ENCODE data around the genes RTKN2 and MACROH2A2.

DNA sequence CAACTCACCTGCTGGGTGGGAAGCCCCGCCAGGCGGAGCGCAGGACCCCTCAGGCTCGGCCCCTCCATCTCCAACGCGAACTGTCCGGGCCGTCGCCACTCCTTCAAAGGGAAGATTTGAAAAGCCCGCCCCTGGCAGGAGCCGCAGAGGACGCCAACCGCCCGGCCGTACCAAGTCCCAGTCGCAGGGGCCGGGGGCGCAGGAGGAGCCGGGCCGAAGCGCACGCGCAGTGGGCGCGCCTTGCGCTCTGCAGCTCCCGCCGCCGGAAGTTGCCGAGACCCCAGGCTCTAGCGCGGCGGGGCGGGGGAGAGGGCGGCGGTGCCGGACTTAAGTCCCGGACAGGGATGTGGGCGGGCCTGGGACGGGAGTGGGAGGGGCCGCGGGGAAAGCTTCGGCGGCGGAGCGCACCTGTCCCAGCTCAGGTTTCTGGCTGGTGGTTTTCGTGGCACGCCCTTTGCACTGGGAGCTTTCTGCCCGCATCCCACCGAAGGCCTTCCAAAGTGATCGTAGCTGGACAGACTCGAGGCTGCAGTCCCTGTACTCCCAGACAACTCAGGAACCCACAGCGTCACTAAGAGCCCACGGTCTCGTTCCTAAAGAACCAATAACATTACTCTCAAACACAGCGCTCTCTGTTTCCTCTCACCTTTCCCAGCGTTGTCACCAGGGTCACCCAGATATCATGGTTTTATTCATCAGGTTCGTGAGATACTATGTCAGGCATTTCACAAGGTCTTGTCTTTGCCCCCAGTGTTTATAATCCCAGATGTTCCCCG, at the start of gene RTKN2:
Gene RTKN2, minus strand, starts transcription at position 302 of the 776 bp plus-strand sequence.
- PRO-cap: bidirectional peak, plus-strand start at position 290 of the sequence, minus-strand start at position 82 of the sequence
CAGE:
- cytosol, long polyA minus RNA: start-site peak on the minus strand centred at position 145 of the sequence, 81 bp wide, 57 reads
- cytosol, long polyA plus RNA: no peak
- long polyA plus RNA: no peak
- nucleus, long polyA minus RNA: no peak
- nucleus, long polyA plus RNA: no peak

DNA sequence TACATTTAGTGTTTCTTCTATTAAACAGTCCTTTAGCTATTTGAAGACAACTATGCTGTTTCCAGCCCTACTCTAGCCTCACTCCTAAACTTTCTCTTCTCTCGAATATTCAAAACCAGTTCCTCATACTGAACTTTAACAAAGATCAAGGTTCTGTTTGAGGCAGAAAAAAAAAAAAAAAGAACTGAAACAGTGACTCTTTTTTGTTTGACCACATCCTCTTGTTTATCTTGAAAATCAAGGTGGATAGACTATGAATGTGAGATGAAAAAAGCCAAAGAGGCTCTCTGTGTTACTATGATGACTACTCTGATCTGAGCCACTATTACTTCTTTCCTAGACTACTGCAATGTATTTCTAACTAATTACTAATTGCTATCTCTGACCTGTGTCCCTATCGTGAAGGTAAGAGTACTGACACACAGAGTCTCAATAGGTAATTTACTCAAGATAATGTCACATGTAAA, 154.3 kb downstream of the ZNF365 start:
- PRO-cap: no peak
CAGE:
- cytosol, long polyA minus RNA: no peak
- cytosol, long polyA plus RNA: no peak
- long polyA plus RNA: no peak
- nucleus, long polyA minus RNA: no peak
- nucleus, long polyA plus RNA: no peak

DNA sequence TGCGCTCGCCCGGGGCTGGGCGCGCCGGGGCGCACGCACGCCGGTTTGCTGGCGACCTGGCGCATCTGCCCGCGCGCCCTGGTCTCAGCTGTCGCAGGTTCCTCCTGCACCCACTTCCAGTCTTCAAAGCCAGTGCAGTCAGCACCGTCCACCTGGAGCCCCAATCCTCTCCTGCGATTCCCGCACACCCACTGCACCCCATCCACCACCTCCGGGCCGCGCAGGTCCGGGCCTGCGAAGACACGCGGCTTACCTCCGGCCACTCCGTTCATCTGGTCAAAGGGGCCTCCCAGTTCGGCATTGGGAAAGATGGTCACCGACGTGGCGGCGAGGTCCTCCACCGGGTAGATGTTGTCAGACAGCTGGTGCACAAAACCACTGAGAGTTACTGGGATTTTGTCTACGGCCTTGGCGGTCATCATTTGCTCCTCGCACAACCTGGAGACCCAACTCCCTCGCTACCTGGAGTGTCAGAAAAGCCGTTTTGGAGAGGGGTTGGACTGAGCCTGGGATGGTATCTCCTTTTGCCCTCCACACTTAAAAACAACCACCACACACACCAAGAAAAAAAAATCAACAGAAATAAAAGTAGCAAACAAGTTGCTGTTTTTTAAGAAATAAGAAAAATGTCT, 442 bp downstream of the EGR2 start:
- PRO-cap: no peak
CAGE:
- cytosol, long polyA minus RNA: no peak
- cytosol, long polyA plus RNA: no peak
- long polyA plus RNA: no peak
- nucleus, long polyA minus RNA: no peak
- nucleus, long polyA plus RNA: no peak

DNA sequence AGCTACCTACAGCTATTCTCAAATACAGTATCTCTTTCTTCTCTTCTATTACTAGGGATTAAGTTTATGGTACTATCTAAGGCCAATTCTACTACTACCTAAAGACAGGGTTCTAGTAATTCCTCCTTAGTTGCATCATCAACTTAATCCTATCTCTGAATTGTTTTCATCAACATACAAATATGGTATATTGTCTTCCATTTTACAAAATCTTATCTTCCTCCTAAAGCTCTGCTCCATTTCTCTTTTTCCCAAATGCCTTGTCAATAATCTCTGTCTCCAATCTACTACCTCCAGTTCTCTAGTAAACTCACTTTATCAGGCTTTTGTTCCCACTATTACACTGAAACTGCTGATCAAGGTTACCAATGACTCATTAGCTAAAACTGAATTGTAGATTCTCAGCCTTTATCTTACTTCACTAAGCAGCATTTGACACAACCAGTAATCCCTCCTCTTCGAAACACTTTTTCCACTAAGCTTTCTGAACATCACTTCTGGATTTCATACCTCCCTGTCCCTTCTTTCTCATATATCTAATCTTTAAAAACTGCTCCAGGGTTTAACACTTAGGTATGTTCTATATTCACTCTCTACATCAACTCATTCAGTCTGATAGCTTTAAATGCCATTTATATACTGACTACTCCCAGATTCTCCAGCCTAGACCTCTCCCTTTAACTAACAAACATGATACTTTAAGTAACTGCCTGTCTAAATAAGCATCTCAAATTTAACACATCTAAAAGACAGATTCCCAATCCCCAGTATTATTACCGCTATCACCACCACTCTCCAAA, 28.2 kb downstream of the JMJD1C start:
- PRO-cap: no peak
CAGE:
- cytosol, long polyA minus RNA: no peak
- cytosol, long polyA plus RNA: no peak
- long polyA plus RNA: no peak
- nucleus, long polyA minus RNA: no peak
- nucleus, long polyA plus RNA: no peak

DNA sequence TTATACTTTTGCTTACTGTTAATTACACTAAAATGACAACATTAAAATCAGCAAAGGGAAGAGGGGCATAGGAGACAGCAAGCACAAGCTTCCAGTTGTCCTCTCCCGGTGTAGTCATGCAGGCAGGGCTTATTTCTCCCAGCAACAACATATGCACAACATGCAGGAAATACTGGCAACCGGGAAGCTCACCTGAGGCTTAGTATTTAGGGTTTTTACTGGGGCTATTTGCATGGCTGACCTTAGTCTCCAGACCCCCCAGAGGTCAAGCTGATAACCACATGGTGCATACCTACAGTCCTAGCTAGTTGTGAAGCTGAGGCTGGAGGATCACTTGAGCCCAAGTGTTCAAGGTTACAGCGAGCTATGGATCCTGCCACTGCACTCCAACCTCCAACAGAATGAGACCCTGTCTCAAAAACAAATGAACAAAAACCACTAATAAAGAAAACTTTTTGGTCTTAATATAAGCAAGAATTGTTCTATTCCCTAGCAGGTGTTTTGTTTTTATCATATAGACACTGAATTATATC, 12.8 kb upstream of the JMJD1C start:
- PRO-cap: no peak
CAGE:
- cytosol, long polyA minus RNA: no peak
- cytosol, long polyA plus RNA: no peak
- long polyA plus RNA: no peak
- nucleus, long polyA minus RNA: no peak
- nucleus, long polyA plus RNA: no peak

DNA sequence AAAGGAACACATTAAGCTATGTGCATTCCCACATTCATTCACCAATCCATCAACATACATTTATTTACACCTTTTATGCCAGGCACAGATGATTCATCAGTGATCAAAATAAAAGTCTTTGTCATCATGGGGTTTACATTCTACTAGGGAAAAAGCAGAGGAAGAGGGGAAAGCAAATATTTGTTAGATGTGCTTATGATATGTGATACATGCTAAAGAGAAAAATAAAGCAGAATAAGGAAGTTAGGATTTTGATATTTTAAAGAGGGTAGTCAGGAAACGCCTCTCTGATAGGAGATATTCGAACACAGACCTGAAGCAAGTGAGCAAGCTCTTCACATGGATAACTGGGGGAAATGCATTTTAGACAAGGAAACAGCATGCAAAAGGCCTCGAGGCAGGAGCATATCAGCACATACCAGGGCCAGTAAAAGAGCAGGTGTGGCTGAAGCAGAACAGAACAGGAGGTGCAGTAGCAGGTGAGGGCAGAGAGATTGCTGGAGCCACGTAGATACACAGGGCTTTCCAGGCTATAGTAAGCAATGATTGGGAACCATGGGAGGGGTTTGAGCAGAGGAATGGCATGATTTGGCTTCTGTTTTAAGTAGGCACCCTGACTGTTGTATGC, 67.4 kb downstream of the REEP3 start:
- PRO-cap: no peak
CAGE:
- cytosol, long polyA minus RNA: no peak
- cytosol, long polyA plus RNA: no peak
- long polyA plus RNA: no peak
- nucleus, long polyA minus RNA: no peak
- nucleus, long polyA plus RNA: no peak

DNA sequence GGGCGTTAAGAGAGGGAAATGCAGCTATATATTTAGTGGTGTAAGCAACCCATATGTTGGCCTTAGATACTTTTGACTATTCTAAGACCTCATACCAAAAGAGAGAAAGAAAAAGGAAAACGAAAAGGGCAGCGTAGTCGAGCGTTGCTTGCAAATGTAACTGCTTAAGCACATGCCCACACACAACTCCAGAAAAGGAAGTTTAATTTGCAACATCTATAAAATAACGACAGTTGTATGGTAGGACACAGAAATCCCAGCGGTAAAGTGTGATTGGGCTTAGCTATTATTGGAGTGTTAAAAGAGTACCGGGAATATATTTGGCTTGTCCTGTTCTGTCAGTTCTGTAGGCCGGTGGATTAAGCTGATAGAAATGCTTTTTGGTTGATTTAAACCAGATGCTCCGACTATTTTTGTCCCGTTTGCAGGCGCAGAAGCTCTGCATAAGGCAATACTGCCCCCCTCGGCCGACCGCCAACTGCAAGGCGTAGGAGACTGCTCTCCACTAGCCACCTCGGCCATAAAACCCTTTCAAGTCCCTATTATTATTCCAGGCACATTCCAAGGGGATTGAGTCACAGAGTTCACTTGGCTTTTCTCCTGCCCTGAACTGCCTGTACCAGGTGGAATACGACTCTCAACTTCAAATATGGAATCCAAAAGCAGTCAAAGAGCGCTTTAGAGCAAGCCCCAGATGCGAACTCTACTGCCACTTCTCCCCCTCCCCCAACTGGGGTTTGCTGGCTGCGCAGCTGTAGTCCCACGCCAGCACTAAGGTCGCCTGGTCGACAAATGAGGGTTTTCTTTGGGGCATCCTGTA, 108.1 kb downstream of the REEP3 start:
- PRO-cap: bidirectional peak, plus-strand start at position 646 of the sequence, minus-strand start at position 480 of the sequence
CAGE:
- cytosol, long polyA minus RNA: no peak
- cytosol, long polyA plus RNA: no peak
- long polyA plus RNA: no peak
- nucleus, long polyA minus RNA: no peak
- nucleus, long polyA plus RNA: no peak

DNA sequence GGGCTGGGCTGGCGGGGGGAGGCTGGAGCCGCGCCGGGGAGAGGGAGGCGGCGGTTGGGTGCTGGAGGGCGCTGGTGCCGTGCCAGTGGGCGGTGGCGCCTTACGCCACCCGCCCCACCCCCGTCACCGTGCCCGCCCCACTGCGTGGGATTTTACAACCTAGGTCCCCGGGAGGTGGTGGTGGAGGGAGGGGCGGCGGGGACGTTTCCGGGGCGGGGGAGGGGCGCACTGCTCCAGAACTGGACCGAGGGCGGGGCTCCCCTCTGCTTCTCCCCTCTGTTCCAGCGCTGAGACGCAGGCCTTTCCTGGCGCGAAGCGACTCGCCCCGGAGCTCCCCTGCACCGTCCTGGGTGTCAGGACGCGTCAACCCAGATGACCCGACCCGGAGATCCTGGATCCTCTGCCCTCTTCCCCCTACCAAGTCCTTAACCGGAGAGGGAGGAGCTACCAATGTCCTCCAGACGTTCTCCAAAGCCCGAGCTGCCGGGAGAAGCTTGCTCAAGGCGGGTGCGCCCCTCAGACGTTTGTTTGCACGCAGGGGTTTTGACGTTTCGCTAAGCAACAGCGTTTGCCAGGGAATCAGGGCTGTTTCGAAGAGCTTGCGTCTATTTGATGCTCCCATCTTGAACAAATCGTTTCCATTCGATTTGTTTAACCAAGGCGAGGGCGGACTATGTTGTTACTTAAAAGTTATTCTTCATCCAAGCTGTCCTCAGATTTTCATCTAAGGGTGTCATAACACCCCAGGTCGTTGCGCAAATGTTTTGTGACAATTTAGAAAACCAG, 109.4 kb downstream of the REEP3 start:
- PRO-cap: bidirectional peak, plus-strand start at position 469 of the sequence, minus-strand start at position 393 of the sequence; bidirectional peak, plus-strand start at position 519 of the sequence, minus-strand start at position 526 of the sequence
CAGE:
- cytosol, long polyA minus RNA: no peak
- cytosol, long polyA plus RNA: no peak
- long polyA plus RNA: no peak
- nucleus, long polyA minus RNA: no peak
- nucleus, long polyA plus RNA: no peak

GRCh38 chr10:65891342-65891771, 1034.5 kb upstream of the LRRTM3 start:
- PRO-cap: no peak
CAGE:
- cytosol, long polyA minus RNA: no peak
- cytosol, long polyA plus RNA: no peak
- long polyA plus RNA: no peak
- nucleus, long polyA minus RNA: no peak
- nucleus, long polyA plus RNA: no peak

- PRO-cap: no peak
CAGE:
- cytosol, long polyA minus RNA: no peak
- cytosol, long polyA plus RNA: no peak
- long polyA plus RNA: no peak
- nucleus, long polyA minus RNA: no peak
- nucleus, long polyA plus RNA: no peak
Observed at GRCh38 chr10:67916129-67917047, 31.9 kb downstream of the SIRT1 start.

GRCh38 chr10:68005417-68006144, 69.5 kb downstream of the HERC4 start:
- PRO-cap: no peak
CAGE:
- cytosol, long polyA minus RNA: no peak
- cytosol, long polyA plus RNA: no peak
- long polyA plus RNA: no peak
- nucleus, long polyA minus RNA: no peak
- nucleus, long polyA plus RNA: no peak

DNA sequence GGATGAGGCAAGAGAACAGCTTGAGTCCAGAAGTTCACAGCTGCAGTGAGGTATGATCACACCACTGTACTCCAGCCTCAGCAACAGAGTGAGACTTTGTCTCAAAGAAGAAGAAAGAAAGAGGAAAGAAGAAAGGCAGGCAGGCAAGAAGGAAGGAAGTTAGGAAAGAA, 13.2 kb upstream of the HNRNPH3 start:
- PRO-cap: no peak
CAGE:
- cytosol, long polyA minus RNA: no peak
- cytosol, long polyA plus RNA: no peak
- long polyA plus RNA: no peak
- nucleus, long polyA minus RNA: no peak
- nucleus, long polyA plus RNA: no peak

DNA sequence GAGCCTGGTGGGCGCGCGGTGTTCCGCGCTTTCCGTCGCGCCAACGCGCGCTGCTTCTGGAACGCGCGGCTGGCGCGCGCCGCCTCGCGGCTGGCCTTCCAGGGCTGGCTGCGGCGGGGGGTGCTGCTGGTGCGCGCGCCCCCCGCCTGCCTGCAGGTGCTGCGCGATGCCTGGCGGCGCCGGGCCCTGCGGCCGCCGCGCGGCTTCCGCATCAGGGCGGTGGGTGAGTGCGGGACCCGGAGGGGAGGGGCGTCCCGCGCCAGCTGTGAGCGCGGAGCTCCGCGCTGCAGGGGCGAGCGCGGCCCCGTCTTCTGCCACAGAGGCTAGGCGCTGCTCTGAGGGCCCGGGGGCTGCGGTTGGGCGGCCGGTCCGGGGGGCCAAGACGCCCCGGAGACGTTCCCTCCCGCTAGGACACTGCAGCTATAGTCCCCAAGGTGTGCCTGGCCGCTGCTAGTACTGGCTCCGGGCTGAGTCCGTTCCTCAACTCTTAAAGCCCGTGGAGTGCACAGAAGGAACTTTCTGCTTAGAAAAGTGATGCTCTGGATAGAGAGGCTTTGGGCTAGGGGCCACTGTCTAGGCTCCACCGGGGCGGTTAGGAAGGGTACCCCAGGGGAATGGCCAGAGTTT, 829 bp downstream of the STOX1 start:
- PRO-cap: no peak
CAGE:
- cytosol, long polyA minus RNA: no peak
- cytosol, long polyA plus RNA: no peak
- long polyA plus RNA: no peak
- nucleus, long polyA minus RNA: no peak
- nucleus, long polyA plus RNA: no peak

DNA sequence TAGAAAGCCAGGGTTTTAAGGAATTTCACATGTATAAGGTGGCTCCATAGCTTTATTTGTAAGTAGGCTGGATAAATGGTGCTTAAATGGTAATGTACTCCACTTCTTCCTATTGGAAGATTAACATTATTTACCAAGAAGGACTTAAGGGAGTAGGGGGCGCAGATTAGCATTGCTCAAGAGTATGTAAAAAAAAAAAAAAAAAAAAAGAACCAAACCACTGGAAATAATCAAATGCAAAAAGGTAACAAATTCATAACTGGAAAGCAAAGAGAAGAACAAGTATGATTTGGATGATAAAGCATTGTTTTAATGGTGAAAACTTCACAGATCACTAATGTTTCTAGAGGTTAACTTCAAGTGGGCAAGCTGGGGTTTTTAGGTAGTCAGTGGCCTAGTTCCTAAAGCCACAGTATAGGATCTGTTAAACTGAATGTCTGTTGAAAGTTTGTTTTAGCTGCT, 5.1 kb upstream of the KIFBP start:
- PRO-cap: no peak
CAGE:
- cytosol, long polyA minus RNA: no peak
- cytosol, long polyA plus RNA: no peak
- long polyA plus RNA: no peak
- nucleus, long polyA minus RNA: no peak
- nucleus, long polyA plus RNA: no peak

DNA sequence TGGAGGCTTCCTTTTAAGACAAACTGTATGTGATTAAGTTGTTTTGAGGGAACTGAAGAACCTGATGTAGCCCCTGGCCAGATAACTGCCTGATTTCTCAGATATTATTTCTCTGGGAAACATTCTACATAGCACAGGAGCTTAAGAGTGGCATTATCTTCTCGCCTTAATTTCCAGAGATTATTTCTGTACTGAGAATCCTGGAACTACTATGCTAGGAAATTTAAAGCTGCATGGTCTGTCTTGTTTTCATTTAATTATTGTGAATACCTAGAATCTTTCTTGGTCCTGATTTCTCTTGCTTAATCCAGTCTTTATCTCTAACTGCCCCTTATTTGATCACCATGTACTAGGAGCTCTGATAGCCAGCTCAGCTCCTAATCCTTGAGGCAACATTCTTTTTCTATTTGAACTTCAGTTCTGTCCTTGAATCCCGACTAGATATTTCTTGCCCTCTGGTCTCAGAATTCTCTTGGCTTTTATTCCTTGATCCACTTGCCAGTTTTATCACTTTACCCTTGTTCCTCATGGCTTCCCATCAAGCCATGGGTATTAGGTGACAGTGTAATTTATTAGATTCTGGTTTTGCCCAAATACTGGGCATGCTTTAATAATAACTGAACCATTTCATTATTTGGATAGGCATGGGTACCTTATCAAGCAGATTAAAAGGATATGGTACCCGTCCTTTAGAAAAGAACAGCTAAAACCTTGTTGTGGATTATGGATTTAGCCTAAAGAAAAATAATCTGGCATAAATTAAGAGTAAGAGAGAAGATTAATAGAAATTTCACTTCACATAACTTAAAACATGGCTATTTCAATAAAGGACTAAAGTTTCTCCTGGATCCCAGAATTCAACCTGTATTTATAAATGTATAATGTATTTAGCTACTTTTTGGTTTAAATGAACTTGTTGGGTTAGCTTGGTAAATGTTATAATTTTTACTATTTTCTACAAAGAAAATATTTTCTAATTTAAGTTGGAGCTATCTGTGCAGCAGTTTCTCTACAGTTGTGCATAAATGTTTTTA, 4.3 kb upstream of the KIFBP start:
- PRO-cap: no peak
CAGE:
- cytosol, long polyA minus RNA: start-site peak on the plus strand centred at position 915 of the sequence, 29 bp wide, 146 reads
- cytosol, long polyA plus RNA: start-site peak on the plus strand centred at position 563 of the sequence, 912 bp wide, 4,244 and 2,389 reads in 2 replicates
- long polyA plus RNA: start-site peak on the plus strand centred at position 860 of the sequence, 287 bp wide, 349 and 564 reads in 2 replicates
- nucleus, long polyA minus RNA: no peak
- nucleus, long polyA plus RNA: start-site peak on the plus strand centred at position 786 of the sequence, 455 bp wide, 1,545 and 2,424 reads in 2 replicates

DNA sequence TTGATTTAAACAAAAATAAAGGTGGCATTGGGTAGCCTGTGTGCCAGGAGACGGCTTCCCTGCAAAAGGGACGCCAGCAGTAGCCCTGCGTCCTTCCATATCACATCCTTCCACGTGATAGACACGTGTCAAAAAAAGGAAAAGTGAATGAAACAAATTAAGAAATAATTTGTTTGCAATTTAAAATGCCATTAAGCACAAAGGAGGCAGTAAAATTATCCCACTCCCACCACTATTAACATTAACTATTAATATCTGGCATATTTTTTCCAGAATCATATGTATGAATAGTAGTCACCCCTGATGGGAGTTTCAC, 7.5 kb downstream of the TACR2 start:
- PRO-cap: no peak
CAGE:
- cytosol, long polyA minus RNA: no peak
- cytosol, long polyA plus RNA: no peak
- long polyA plus RNA: no peak
- nucleus, long polyA minus RNA: no peak
- nucleus, long polyA plus RNA: no peak

DNA sequence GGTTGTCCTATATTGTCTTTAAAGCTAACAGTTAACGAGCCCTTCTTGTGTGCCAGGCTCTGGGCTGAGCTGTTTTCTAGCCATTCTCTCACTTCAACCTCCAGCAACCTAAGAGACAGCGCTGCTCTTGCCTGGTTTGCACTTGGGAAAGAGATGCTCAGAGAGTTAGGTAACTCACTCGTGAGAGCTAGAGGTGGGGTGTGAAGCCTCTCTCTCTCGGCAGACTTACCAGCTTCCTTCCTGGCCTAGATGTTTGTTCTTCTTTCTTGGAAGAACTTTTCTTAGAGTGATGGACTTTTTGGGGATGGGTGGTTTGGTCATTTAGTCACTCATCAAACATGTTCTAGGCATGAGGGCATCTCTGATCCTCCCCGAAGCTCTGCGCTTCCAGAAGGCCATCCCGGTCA, 14.2 kb downstream of the TSPAN15 start:
- PRO-cap: no peak
CAGE:
- cytosol, long polyA minus RNA: no peak
- cytosol, long polyA plus RNA: no peak
- long polyA plus RNA: no peak
- nucleus, long polyA minus RNA: no peak
- nucleus, long polyA plus RNA: no peak

DNA sequence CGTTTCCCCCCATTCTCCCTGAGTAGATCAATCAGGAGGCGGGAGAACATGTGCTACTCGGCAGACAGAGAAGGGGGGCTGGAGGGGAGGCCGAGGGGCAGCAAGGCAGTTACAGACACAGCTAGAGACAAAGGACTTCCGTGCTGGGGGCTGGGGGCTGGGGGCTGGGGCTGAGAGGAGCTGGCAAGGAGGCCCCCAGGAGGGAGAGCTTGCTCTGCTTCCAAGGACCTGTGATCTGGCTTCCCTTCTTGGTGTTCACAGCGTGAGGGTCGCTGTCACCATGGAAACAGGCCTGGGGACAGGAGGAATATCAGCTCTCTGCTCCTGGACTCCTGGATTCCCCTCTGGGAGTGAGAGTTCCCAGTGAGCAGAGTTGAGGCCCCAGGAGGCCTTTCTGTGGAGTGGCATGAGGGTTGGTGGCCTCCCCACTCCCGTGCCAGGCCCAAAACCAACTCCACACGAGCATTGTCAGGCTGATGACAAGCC, 16.2 kb downstream of the FAM241B start:
- PRO-cap: no peak
CAGE:
- cytosol, long polyA minus RNA: no peak
- cytosol, long polyA plus RNA: no peak
- long polyA plus RNA: no peak
- nucleus, long polyA minus RNA: no peak
- nucleus, long polyA plus RNA: no peak

- PRO-cap: no peak
CAGE:
- cytosol, long polyA minus RNA: no peak
- cytosol, long polyA plus RNA: no peak
- long polyA plus RNA: no peak
- nucleus, long polyA minus RNA: no peak
- nucleus, long polyA plus RNA: no peak
Observed at GRCh38 chr10:70052214-70052914, at the start of gene MACROH2A2. MACROH2A2 (plus strand) TSS chr10:70052846.

DNA sequence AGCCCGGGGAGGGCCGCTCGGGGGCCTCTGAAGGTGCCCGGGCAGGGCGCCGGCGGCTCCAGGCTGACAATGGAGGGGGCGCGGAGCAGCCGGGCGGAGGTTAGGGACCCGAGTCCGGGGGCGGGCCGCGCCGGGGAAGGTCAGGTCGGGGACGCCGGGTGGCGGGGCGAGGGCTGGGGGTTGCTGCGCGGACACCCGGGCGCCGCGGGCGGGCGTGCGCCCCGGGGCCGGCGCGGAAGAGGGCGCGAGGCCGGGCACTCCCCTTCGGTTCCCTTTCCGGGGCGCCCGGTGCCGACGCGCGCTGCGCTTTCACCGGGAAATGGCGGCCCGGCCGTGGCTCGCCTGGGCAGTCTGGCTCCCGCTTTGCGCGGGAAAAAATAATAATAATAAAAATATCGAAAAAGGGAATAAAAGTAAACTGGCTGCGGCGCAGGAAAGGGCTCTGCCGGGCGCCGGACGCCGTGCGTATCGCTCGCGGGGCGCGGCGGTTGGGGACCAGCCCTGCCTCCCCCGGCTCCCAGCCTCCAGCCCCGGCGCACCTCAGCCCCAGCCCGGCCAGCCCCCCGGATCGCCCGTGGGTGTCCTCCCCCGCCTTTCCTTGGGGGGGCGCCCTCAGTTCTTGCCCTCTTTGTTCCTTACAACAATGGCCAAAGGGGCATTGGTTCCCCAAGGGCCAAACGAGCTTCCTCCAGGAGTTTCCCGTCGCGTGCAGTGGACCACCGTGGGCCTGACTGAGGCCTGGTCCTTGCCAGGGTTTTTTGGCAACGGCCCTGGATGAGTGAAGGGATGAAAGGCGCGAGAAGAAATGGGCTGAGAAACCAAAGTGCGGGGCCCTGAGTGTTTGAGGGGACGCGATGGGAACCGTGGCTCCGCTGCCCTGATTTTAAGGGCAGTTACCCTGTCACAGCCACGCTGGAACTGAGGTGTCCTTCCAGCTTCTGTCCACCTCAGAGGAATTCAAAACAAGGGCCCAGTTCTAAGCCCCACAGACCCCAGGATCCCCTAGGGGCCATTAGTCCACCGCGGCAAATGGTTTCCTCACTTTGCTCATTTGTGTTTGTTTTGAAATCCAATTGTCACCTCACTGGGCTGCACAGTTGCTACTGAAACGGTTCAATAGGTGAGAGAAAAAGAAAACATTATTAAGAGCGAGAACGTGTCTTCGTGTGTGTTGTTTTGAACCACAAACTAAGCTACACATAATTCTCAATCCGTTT, 1.2 kb downstream of the MACROH2A2 start:
- PRO-cap: no peak
CAGE:
- cytosol, long polyA minus RNA: no peak
- cytosol, long polyA plus RNA: no peak
- long polyA plus RNA: no peak
- nucleus, long polyA minus RNA: no peak
- nucleus, long polyA plus RNA: no peak